Measurements from ENCODE around the gene TMEM200C.

DNA sequence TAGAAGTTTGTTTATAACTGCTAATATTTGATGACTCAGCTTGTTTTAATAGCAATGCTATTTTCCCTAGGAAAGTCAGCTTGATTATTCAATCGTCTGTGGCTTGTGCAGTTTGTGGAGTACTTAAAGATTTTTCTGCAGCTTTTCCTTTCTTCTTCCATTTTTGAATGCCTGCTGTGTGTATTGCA, 273.2 kb downstream of the TGIF1 start:
- RRBS: no CpG with 5 or more reads among the region's 1 CpG

GRCh38 chr18:3870770-3871405, 420.9 kb downstream of the TGIF1 start:
- RRBS: no CpG with 5 or more reads among the region's 5 CpGs

GRCh38 chr18:4691817-4692293, 236.7 kb upstream of the DLGAP1 start:
- RRBS: no CpG with 5 or more reads among the region's 19 CpGs

DNA sequence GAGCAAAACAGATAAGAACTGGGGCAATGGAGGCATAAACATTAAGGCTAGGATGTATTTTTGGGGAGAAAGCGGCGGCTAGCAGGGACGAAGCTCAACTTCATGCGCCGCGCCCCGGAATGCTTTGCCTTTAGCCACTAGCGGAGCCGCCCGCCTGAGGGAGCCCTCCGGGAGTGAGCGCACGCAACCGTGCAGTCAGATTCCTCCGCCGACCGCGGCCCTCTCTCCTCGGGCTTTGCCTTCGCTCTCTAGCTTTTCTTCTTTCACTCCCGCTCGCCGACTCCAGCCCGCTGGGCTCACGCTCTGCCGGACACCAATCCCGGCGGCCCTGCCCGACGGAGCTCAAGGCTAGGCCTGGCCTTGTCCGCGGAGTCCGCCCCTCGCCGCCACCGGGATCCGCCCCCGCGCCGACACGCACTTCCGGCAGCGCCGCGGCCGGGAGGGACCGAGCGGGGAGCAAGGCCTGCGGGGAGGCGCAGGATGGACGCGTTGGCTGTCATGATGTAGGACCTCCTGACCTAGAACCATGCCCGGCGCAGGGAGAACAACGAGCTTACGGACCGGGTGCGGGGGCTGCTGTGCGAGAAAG, 40.7 kb upstream of the AKAIN1 start:
- RRBS: 2% methylated on average over 23 of the region's 59 CpGs

DNA sequence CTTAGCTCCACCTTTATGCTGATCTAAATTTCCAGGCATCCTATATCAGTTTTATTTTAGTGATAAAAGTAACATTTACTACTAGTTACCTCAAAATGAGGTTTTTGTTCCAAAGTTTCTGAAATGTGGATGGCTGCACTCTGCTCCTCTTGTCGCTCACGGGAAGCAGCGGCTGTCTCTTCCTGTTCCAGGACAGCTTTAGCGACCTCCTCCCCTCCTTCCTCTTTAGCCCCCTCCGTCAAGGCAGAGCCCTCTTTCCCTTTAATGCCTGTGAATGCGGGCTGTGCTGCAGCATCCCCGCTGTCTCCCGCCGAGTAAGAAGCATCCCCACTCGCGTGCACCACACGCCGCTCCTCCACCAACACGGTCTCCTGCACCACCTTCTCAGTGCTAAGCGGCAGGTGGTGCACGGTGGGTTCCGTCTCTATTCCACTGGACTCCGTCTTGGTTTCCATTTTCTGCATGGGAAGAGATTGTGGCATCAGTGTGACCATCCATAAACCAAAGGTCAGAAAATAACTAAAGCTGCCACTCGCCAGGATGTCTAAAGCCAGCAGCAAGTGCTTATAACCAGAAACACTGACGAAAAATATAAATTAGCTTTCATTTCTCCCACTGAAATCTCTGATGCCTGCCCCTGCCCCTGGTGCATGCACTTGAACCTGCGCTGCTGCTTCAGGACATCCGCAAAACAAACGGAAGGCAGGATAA, 101.6 kb upstream of the ZBTB14 start:
- RRBS: no CpG with 5 or more reads among the region's 23 CpGs

- RRBS: no CpG with 5 or more reads among the region's 8 CpGs
Measured at GRCh38 chr18:5410435-5411112, 115.0 kb upstream of the ZBTB14 start.

GRCh38 chr18:5894956-5895795, at the start of gene TMEM200C:
TSS of gene TMEM200C (minus strand) at chr18:5895522.
- RRBS: 2% methylated on average over 77 of the region's 112 CpGs

GRCh38 chr18:5998618-5999406, 103.5 kb upstream of the TMEM200C start:
- RRBS: no CpG with 5 or more reads among the region's 2 CpGs

DNA sequence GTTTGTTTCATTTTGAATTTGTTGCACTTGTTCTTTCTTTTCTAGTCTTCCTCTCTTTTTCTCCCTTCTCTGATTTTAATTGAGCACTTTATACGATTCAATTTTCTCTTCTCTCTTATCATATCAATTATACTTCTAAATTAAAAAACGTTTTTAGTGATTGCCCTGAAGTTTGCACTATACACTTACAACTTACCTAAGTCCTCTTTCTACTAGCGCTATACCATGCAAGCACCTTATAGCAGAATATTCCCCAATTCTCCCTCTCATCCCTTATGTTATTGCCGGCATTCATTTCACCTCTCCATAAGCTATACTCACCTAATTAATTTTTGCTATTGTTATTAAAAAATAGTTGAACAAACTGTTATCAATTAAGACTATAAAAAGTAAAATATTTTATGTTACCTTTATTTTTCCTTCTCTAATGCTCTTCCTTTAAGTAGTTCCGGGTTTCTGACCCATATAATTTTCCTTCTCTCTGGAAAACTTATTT, 166.4 kb upstream of the TMEM200C start:
- RRBS: 98% methylated on average over 2 of the region's 5 CpGs

GRCh38 chr18:6256400-6257025, 158.2 kb downstream of the L3MBTL4 start:
- RRBS: no CpG with 5 or more reads among the region's 12 CpGs

- RRBS: no CpG with 5 or more reads among the region's 19 CpGs
Measured at GRCh38 chr18:6557057-6557843, 142.5 kb upstream of the L3MBTL4 start.

DNA sequence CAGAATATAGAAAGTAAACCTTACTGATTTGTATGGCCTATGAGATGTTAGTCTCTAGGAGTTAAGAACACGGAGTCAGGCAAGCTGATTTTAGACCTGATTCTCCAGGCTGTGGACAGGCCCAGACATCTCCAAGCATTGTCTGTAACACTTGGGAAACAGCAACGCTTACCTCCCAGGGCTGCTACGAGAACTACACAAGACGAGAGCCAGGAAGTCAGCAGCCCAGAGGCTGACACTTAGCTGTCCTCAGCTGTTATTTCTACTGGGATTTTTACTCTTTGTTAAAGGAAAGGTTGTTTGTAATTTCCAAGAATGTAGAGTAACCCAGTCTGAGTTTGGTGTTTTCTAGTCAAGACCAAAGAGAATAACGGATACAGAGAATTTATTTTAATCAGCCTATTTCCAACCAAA, 123.5 kb downstream of the LAMA1 start:
- RRBS: no CpG with 5 or more reads among the region's 5 CpGs

DNA sequence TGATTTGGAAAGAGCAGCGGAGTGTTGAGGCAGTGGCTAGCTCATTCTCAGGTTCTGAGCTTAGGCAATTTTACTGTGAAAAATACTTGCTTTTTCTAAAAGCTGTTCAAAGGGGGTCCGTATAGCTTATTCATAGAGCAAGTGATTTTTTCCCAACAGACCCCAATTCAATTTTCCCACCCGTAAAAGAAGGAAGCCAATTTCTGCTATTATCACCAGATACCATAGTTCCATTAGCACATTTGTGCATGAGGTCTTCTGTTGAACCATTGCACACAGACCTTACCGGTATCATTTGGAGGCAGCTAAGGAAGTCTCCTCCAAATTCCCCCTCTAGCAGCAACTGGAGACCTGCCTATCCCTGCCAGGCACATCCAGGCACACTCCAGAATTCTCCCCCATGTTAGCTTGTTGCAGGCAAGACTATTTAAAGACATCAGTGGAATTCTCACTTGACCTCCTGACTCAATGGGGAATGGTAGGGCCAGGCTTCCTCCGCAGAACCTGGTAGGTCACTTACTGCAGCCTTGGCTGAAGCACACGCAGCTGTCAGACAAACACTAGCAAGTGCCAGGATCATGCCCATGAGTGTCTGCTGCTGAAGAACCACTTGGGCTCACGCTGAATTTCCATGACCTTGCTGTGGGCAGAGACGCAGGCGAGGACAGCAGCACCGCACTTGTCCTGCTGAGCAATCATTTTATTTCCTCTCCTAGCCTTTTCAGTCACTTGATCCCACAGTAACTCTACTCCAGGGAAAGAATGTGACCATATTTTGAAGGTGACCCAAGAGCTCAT, 3.1 kb downstream of the LRRC30 start:
- RRBS: no CpG with 5 or more reads among the region's 10 CpGs

DNA sequence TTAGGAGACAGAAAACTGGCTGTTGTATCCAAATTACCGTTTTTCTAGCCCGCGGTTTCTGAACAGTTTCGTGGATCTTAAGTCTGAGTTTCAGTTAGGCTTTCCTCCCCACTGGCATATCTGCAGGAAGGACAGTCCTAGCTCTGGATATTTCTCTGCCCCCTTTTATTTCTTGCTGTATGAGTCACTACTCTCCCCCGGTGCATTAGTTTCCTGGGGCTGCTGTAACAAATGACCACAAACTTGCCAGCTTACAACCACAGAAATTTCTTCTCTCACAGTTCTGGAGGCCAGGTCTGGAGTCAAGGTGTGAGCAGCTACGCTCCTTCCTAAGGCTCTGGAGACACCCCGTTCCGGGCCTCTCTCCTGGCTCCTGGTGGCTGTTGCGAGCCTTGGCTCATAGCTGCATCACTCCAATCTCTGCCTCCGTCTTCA, 34.0 kb downstream of the PTPRM start:
- RRBS: no CpG with 5 or more reads among the region's 10 CpGs

- RRBS: no CpG with 5 or more reads among the region's 4 CpGs
Measured at GRCh38 chr18:7803947-7804455, 236.9 kb downstream of the PTPRM start.

DNA sequence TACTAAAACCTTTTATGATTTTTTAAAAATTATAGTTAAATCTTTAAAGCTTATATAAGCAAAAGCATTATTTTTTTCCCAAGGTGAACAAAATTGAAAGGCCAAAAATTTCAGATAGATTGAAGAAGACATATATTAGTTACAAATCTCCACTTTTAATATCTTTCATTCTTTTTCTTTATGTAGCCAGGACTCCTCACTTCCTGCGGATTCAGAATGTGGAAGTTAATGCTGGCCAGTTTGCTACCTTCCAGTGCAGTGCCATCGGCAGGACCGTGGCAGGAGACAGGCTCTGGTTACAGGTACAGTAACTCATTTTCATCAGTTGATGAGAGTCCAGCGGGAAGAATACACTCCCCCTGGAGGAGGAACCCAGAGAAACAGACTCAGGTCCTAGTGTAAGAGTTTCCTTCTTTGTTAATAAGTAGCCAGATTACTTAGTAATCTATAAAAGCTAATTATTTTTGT, 359.3 kb downstream of the PTPRM start:
- RRBS: no CpG with 5 or more reads among the region's 4 CpGs

- RRBS: no CpG with 5 or more reads among the region's 4 CpGs
Measured at GRCh38 chr18:7973485-7974361, 406.6 kb downstream of the PTPRM start.

- RRBS: no CpG with 5 or more reads among the region's 2 CpGs
Measured at GRCh38 chr18:8716377-8716641, 11.0 kb downstream of the MTCL1 start.

DNA sequence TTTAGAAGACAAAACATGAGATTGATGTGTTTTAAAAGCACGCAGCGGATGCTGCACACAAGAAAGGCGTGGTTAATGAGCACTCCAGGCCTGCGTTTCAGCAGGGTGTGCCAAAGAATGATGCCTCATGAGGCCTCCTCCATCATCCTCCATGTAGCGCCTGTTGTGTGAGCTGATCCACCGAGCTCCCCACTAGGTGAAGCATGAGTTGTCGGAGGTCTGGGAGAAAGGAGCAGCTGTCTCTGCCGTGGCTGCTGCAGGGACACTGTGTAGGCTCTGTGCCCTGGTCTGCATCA, 60.7 kb downstream of the MTCL1 start:
- RRBS: no CpG with 5 or more reads among the region's 8 CpGs

DNA sequence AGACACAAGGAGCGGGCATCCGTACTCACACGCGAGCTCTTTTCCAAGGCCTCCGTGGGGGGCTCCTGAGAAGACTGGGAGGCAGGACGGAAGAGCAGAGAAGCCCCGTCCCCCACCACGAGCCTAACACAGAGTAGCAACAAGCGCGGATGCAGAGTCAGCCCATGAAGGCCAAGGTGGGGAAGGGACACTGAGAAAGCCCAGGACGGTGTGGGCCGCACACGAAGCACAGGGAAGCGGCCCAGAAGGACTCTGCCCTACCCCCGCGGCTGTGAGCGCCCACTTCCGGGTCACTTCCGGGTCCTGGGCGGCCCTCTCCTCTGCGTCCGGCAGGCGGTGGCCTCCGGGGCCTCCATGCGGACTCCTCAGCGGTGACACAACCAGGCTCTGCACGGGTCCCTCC, 151.5 kb downstream of the MTCL1 start:
- RRBS: no CpG with 5 or more reads among the region's 27 CpGs

Measured in pericardium (tissue), 1 donor.